Thoracic aorta (tissue), 1 donor: ENCODE measurements around a stretch of chr3.

DNA sequence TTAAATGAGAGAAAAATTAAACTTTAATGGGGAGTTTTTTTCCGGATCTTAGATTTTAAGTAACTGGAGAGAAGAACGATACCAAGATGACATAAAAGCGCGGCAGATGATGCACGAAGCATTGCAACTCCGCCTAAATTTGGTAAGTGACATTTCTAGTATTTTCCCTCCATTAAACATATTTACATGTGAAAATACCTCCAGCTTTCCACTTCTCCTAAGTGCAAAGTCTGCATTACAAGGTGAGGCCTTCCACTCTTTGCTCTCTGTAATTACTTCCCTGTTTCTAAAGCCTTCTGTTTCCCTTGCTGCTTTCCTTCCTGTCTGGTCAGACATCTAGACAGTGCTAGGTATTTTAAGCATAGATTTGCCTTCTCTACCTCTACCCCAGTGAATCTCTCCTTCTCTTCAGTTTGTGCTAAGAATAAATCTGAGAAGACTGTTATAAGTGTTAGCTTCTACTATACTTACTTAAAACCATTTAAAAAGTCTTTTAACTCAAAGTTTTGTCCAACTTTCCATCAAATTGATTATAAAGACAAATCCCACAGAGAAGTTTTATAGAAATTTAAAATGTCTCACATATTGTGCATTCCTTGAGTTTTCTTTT is 1.8 kb downstream of the P2RY12 start:
- RAMPAGE, long total RNA: no peak

GRCh38 chr3:152197810-152198472 is 70.8 kb upstream of the MBNL1 start:
- RAMPAGE, long total RNA: no peak

- RAMPAGE, long total RNA: start-site peak on the minus strand at chr3:152205430-152205462, 7 reads
These were observed 63.6 kb upstream of the MBNL1 start for GRCh38 chr3:152204898-152205692.

- RAMPAGE, long total RNA: no peak
These were observed 11.5 kb upstream of the MBNL1 start for GRCh38 chr3:152256822-152258112.

GRCh38 chr3:152268283-152268486 is 544 bp upstream of the MBNL1 start:
- RAMPAGE, long total RNA: no peak

DNA sequence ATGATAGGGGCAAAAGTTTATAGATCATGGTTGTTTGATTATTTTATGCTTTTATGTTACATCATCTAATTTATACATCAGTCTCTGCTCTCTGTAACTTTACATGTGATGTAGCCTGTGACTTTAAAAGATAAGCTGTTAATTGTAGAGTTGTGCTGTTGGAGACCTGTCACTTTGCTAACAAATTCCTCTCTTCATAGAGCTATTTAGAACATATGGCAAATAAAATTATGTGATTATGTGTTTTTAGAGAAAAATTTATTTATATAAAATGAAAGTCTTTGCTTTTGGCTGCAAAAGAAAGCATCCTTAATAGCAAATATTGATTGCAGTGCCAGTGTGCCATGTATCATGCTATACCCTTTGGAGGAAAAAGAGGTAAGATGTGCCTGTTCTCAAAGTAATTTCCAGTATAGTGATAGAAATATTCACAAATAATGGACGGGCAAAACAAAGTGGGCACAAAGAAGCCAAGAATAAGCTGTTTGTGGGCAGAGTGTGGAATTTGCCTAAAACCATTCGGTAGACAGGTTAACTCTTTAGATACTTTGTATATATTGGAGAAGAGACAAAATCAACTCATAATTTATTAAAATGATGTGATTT is 11.2 kb downstream of the MBNL1 start:
- RAMPAGE, long total RNA: no peak

DNA sequence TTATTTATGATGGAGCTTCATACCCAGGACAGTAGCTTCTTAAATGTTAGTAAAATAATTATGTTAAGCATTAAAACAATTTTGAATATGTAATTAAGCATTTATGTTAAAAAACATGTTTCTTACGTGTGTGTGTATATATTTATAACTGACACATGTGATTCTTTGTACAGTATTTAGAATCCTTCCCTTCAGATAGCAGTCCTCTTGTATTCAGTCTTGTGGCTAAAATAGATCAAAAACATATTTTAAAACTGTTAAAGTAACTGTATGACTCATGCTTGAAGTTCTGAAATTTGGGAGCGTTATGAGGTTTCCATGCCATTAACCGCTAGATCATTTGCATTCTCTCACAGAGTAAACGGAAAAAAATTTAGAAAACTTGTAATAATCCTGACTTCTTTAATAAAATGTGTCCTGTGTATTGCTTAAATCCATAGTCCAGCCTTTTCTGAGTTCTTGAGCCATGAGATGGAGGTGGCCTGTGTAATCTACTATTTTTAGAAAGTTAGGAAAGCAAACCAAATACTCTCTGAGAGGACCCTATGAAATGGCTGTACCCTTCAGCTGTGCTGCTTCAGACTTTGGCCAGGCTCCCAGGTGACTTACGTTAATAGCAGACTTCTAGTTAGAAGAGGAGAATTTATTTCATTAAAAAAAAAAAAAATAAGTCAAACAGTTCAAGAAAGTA is 33.8 kb downstream of the MBNL1 start:
- RAMPAGE, long total RNA: no peak

DNA sequence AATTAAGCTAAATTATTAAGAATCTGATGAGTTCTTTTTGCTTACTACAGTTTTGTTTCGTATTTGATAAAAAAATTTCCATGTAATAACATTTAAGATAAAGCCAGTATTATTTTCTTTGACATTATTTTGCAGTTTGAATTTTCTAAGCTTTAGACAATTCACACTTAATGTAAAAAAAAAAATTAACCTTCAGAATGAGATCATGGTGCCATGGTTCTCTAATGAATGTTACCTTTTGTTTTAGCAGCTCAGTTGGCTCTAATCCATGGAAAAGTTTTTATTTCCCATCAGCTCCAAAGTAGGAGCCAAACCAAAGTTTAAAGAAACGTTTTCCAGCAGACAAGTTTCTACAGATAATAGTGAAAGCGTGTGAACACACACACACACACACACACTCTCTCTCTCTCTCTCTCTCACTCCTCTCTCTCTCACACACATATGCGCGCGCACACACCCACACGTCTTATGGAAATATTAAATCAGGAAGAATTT is 46.8 kb downstream of the MBNL1 start:
- RAMPAGE, long total RNA: no peak

- RAMPAGE, long total RNA: no peak
These were observed 49.1 kb downstream of the MBNL1 start for GRCh38 chr3:152317601-152318405.

DNA sequence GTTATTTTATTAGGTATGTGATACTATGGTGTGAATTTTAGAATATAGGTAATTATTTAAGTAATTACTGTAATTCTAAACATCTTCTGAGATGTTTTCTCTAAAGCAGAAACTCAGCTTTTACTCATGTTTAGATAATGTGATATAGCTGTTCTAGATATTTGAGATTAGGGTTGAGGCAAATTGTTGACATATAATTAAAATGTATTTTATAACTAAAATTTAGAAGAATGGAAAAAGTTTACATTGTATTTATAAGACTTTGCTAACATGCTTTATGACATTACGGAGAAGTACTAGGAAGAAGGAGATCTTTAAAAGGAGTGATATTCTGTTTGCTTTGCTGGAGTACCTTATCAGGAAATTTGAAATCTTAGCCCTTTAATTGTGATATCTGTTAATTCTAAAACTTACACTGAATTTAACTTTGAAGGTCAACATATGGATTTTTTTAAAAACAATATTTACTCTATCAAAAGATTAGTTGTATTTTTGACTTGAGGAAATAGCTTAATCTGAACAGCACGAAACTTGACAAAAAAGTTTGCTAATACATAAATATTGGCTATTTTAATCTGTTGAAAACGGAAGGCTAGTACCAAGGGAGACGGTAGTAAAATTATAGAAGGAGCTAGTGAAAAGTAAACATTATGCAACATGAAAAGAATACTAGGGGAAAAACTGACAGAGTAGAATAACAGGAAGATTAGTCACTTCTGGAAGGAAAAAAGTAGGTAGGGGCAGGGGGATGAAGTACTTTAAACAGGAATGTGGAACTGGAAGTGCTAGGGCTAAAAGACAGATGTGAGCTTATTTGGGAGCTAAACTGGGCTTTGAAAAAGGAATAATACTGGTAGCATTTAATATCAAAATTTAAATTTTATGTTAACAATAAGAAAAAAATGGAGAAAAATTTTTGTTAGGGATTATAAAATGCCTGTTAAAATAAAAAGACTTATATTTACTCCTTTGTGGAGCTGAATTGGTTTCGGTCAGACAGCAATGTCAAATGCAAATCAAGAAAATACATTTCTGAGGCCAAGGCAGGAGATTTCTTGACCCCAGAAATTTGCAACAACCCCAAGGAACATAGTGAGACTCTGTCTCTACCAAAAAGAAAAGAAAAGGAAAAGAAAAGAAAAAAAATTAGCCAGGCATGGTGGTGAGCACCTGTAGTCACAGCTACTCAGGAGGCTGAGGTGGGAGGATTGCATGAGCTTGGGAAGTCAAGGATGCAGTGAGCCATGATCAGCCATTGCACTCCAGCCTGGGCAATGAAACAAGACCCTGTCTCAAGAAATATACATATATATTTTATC is 60.1 kb downstream of the MBNL1 start:
- RAMPAGE, long total RNA: no peak

DNA sequence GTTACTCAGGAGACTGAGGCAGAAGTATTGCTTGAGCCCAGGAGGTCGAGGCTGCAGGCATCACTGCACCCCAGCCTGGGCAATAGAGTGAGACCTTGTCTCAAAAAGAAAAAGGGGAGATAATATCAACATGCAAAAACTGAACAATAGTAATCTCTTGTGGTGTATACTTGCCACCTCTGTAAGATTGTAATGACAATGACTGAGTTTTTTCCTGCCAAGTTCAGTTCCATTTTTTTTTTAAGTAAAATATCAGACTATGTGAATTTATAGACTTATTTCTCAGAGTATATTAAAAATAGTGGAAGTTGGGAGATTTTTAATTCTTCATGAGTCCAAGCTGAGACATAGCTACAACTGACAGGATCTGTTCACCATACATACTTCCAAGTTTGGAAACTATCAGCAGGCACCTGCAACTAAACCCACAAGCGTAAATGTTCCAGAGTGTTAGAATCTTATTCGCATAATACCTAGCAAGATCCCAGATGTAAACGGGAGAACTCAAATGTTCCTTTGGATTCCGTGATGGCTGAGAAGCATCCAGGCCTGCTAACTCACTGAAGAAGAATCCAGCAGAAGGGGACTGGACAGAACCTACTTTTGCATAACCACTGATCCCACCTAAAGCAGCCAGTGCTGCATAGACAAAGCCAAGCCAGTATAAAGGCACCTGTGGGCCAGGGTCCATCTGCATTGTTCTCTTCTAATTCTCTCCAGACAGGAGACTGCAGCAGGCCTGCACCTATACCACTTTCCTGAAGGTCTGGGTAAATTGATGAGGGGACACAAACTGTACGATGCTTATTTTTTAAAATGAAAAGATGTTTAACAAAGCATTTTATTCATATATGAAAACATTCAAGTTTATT is 71.7 kb downstream of the MBNL1 start:
- RAMPAGE, long total RNA: no peak

DNA sequence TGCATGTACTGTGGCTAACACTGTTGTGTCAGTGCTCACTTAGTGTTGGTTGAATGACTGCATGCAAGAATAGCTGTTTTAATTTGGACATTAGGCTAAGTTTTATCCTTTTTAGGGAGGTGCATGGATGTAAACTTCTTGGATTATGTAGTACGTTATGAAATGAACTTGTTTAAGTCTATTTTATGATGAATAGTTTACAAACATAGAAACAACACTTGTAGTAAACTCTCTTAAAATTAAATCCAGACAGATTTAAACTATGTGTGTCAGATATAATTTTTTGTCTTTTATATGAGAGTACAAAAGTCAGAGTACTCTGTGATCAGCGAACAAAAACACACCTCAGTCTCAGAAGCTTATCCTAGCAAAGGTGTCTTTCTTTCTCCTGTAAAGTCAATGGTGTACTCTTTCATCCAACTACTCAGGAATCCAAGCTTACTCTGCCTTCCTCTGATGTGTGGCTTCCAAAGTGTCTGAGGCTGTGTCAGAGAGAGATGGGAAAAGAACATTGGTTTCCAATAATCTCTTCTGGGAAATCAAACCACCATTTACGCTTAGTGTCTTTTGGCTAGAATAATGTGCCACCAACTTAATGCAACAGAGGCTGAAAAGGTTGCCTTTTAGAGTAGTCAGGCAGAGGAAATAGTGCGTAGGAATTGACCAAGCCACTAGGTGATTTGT is 84.2 kb downstream of the MBNL1 start:
- RAMPAGE, long total RNA: no peak

GRCh38 chr3:152372505-152373620 is 104.1 kb downstream of the MBNL1 start:
- RAMPAGE, long total RNA: no peak

GRCh38 chr3:152402944-152404077 is 134.6 kb downstream of the MBNL1 start:
- RAMPAGE, long total RNA: no peak

- RAMPAGE, long total RNA: no peak
These were observed 143.9 kb downstream of the MBNL1 start for GRCh38 chr3:152412677-152413052.

DNA sequence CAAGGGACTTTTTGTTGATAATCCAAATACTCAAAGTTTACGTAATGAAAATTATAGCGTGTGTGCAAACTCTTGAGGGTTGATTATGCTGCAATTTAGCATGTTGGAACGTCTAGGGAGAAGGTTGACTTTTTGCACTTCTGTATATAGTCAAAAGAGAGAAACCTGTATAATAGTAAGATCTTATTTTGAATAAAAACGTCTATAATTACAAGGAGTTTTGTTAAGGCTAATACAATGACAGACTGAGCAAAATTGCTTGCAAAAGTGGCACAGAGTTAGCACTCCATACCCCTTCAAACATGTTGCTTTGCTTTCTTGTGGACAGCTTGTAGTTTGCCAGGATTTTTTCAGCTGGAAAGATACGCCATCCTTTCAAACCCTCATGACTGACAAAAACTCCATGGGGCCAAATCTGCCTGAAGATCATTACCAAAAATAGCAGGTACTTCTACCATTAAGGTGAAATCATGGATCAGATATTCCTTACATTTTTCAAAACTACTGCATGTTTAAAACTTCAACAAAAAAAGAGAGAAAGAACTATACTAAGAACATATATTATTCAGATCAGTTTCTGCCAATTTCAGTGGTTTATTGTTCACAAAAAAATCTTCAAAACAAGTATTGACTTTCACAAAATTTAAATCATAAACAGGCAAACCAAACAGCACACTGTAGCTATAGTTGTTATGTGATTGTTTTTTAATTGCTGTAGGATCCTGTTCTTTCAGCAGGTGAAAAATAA is 196.1 kb downstream of the MBNL1 start:
- RAMPAGE, long total RNA: no peak

DNA sequence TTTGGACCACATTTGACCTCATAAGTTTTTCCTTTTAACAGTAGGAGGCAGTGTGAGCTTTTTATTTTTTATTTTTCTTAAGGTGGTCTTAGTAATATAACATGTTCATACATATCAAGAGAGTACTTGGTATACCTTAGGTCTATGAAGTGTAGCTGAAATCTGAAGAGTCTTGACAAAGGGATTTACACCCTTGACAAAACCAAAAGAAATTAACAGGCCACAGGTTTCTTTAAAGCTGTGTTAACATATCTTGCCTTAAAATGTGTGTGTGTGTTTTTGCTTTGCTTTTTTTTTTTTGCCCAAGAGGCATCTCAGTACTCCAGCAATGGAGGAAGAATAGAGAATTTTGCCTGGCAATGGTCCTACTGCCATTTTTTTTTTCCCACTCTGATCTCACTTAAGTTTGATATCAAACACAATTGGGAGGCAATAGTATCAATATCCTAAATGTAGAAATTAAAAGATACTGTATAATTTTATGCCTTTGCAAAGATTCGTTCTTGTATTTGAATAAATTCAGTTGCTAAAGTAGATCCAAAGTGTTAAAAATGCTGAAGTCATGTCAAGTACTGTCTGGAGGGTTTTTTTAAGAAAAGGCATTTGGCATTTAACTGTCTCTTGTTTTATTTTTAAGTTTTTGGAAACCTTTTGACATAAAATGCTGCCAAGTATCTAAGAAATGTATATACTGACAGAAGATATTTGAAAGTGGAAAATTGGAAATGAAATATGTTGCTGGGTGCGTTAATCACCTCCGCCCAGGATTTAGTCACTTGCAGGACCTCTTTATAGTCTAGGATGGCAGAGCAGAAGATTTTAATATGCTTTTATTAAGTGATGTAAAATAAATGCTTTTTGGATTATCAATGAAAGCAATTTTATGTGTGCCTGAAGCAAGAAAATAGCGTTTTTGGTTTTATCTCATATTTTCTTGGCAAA is 3.6 kb downstream of the RAP2B start:
- RAMPAGE, long total RNA: no peak

DNA sequence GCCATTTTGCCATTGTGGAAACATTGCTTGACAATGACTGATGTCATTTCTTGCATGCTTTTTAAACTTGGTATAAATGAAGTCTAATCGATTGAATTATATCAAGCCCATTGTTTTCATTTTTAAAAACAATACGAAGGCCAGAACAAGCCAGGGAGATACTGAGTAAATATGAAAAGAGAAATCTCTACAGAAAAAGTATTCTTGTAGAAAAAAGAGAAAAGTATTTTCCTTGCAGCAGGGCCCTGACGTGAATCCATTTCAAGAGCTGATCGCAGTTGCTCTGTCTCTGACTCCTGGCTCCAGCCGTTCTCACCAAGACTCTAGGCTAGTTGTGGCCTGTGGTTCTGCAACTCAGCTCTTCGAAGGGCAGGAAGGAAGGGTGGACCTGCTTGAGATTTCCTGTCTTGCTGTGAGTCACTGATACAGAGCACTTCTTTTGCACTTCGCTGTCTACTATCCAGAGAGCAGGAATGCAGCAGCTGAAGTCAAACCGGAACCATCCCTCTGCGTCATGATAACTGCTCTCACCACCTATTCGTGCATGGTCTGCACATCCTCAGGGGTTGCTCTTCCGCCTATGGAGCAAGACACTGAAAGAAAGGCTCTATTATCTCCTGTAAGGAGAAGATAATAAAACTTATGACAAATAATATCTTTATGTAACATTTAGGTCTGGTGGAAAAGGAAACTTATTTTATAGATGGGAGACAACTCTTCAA is 59.7 kb downstream of the RAP2B start:
- RAMPAGE, long total RNA: no peak

GRCh38 chr3:153289411-153289877 is 127.4 kb downstream of the RAP2B start:
- RAMPAGE, long total RNA: no peak

DNA sequence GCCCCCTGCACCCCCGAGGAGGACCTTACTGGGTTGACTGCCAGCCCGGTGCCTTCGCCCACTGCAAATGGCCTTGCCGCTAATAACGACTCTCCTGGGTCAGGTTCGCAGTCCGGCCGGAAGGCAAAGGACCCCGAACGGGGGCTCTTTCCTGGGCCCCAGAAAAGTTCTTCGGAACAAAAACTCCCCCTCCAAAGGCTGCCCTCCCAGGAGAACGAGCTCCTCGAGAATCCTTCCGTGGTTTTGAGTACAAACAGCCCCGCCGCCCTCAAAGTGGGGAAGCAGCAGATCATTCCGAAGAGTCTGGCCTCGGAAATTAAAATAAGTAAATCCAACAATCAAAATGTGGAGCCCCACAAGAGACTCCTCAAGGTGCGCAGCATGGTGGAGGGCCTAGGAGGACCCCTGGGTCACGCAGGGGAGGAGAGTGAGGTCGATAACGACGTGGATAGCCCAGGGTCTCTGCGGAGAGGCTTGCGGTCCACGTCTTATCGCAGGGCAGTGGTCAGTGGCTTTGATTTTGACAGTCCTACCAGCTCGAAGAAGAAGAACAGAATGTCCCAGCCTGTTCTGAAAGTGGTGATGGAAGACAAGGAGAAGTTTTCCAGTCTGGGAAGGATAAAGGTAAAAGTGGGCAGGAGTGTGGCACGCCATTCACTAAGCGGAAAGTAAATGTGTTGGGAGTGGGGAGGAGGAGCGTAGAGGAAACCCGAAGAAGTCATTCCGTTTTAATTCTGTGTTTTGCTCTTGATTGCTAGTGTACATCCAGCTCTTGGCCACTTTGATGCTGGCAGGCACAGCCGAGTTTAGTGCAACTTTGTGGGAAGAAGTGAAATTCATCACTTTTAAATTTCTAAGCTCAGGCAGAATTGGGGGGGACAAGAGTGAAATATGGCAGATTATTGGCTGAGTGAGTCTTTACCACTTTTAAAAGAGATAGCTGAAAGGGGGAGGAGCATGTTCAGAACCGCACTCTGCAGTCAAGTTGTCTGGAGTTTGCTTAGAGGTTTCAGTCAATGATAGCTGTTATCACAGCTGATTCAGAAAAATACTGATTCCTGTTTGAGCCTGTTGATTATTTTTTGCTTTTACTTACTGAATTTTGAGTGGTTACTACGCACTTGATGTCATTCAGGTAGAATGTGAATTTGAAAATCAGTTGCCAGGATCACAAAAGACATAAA is 1.7 kb downstream of the ARHGEF26 start:
- RAMPAGE, long total RNA: start-site peak on the plus strand centred at position 518 of the sequence, 135 bp wide, 76 reads; start-site peak on the minus strand centred at position 635 of the sequence, 257 bp wide, 15 reads